Measurements from ENCODE around the genes MLC1, TUBGCP6 and ADM2.

GRCh38 chr22:49950221-49950968 lies 10.2 kb upstream of the PIM3 start:
- RRBS, result 39% methylated on average over 3 of the region's 23 CpGs

GRCh38 chr22:49950969-49951779 lies 9.4 kb upstream of the PIM3 start:
- RRBS, result 30% methylated on average over 6 of the region's 28 CpGs

DNA sequence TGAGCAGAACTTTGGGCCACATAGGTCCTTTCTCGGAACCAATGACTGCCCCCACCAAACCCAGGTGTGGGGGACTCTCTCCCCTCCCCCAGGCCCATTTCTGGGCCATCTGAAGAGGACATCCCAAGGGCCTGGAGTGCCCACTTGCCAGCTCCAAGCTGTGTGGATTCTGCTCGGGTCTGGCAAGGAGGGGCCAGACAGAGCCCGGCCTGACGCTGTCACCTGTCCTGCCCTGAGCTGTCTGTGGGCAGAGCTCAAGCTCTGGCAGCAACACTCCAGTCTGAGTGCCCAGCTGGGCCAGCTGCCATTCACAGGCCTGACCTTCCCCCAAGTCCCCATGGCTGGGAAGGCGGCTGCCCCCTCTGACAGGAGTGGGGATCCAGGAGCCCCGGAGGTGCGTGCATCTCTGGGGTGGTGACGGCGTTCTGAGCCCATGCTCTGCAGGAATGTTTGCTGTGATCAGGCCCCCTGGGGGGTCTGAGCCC lies 6.2 kb upstream of the PIM3 start:
- RRBS, result 80% methylated on average over 4 of the region's 9 CpGs

- RRBS, result no CpG with 5 or more reads among the region's 17 CpGs
These were observed 1.5 kb upstream of the PIM3 start for GRCh38 chr22:49959092-49959549.

DNA sequence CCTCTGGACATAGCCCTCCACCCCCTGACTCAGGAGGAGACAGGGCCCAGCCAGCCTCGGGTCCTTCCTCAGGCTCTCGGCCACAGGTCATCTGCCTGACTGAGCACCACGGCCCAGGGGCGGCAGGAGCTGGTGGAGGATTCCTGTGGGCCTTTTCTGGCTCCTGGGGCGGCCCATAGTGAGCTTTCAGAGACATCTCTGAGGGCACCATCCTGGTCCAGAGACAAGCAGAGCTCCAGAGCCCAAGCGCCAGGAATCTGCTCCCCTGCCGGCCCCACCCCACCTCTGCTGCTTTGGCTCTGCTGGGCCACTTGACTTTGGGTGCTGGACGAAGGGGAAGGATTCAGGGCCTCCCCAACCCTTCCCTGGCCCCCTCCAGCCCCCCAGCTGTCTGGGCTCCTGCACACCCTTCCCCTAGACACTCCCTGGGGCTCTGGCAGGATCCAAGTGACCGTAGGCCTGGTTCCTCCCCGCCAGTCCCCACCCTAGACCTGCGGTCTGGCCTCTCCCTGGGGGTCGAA lies 5.3 kb downstream of the PIM3 start:
- RRBS, result no CpG with 5 or more reads among the region's 12 CpGs

- RRBS, result 3% methylated on average over 13 of the region's 56 CpGs
These were observed 1.9 kb downstream of the IL17REL start for GRCh38 chr22:50010581-50011173.

- RRBS, result no CpG with 5 or more reads among the region's 31 CpGs
These were observed at the start of gene MLC1 for GRCh38 chr22:50085145-50086152. Gene MLC1 (minus strand): TSS chr22:50085426.

- RRBS, result no CpG with 5 or more reads among the region's 3 CpGs
These were observed 2.4 kb downstream of the SELENOO start for GRCh38 chr22:50203084-50203782.

DNA sequence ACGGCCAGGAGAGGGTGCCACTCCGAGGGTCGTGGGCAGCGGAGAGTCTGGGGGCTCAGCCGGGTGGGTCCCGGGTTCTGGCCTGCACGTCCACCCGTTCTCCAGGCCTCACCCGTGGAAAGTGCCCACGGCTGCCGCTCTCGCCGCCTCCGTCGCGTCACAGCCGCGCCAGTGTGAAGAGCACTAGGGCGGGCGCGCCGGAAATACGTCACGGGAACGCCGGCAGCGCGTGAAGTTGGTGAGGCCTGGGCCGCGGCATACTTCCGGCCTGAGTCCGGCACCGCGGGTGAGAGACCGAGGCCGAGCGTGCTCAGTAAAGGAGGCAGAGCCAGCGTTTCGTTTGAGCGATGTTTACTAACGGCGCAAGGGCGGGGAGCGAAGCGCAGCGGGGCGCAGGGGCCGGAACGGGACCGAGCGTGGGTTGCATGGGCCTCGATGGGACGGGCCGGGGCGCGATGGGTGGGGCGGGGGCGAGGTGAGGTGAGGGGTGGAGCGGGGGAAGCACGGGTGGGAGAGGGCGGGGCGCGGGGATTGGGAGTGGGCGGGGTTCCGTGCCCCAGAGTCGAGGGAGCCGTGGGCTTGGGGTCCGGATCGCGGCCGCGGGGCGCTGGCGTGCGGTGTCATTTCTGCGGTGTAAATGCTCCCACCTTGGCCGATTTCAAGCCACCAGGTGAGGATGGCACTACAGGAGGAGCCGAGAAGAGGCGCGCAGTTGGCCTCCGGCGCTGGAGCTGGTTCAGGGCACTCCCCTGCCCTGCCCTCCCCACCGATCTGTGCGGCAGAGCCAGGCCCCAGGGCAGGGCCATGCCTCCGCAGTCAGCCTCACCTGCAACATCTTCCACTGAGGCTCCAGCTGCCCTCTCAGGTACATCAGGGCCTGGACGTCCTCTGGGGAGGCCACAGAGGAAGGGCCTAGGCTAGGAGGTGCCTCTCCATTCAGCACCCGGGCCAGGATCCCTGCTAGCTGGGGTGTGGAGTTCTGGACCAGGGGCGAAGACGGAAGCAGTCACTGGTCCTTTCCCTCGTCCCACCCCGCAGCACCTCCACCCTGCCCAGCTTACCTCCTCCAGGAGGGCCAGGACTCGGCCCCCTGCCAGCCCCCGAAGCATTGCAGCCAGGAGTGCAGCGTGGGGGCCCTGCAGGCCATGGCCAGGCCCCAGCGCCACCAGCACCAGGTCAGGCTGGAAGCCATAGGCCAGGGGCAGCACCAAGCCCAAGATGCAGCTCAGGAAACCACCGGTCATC lies at the start of gene TUBGCP6:
Gene TUBGCP6 (minus strand): TSS at position 175 of the 1,245 bp plus-strand sequence.
- RRBS, result 4% methylated on average over 19 of the region's 96 CpGs

DNA sequence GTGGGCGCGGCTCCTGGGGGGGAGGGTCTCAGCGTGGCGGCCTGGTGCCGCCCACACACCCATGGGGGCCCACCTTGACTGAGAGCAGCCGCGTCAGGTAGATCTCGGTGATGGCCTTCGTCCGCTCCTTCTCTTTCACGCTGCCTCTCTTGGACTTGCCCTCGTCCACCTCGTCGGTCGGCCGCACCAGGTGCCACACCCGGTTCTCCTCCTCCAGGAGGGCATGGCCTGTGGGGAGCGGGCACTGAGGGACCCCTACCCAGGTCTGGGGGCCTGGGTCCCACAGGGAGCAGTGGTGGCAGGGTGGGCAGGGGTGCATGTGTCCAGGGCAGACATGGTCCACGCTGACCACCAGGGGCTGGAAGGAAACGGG lies 7.8 kb upstream of the MAPK11 start:
- RRBS, result no CpG with 5 or more reads among the region's 20 CpGs

DNA sequence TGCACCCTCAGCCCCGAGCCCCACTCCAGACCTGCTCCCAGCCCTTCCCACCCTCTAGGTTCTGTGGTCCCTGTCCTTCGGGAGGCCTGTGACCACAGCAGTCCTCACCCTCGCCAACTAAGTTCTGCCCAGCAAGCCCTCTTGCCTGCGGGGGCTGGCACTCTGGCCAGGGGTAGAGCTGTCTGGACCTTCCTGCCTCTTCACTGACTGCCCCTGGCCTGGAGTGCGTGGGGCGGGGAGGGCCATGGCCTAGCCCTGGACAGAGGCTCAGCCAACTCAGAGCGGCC lies 1.7 kb upstream of the PLXNB2 start:
- RRBS, result no CpG with 5 or more reads among the region's 7 CpGs

- RRBS, result no CpG with 5 or more reads among the region's 25 CpGs
These were observed 24.6 kb downstream of the PPP6R2 start for GRCh38 chr22:50367487-50368317.

DNA sequence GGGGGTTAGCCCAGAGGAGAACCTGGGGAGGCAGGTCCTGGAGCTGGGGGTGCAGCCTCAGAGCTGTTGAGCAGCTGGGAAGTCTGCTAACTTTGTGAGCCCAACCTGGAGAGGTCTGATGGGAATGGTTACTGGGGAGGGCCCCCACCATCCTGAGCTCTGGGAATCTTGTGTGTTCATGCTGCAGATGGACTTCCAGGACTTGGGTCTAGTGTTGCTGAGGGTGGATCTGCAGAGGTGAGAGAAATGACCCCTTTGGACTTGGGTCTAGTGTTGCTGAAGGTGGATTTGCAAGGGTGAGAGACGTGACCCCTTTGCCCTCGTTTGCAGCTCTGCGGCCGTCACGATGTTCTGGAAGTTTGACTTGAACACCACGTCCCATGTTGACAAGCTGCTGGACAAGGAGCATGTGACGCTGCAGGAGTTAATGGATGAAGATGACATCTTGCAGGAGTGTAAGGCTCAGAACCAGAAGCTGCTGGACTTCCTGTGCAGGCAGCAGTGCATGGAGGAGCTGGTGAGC lies 50.5 kb downstream of the PPP6R2 start:
- RRBS, result no CpG with 5 or more reads among the region's 7 CpGs

DNA sequence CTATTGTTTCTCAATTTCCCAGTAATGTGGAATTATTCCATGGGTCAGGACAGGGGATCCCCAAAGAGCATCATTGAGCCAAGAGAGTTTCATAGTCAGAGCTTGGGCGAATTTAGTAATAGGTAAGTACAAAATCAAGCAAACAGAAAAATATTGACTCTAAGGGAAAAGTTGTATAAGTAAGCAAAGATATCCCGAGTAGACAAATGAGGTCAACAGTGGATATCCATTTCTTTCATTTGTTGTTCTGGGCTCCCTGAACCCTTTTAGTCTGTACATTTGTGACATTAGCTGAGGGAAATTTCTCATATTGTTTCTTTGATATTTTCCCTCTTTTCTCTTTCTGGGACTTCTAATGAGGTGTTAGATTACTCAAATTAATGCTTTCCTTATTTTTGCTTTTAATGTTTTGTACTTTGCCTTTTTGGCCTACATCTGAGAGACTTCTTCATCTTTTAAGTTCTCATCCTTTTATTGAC lies 57.5 kb downstream of the PPP6R2 start:
- RRBS, result no CpG with 5 or more reads among the region's 2 CpGs

DNA sequence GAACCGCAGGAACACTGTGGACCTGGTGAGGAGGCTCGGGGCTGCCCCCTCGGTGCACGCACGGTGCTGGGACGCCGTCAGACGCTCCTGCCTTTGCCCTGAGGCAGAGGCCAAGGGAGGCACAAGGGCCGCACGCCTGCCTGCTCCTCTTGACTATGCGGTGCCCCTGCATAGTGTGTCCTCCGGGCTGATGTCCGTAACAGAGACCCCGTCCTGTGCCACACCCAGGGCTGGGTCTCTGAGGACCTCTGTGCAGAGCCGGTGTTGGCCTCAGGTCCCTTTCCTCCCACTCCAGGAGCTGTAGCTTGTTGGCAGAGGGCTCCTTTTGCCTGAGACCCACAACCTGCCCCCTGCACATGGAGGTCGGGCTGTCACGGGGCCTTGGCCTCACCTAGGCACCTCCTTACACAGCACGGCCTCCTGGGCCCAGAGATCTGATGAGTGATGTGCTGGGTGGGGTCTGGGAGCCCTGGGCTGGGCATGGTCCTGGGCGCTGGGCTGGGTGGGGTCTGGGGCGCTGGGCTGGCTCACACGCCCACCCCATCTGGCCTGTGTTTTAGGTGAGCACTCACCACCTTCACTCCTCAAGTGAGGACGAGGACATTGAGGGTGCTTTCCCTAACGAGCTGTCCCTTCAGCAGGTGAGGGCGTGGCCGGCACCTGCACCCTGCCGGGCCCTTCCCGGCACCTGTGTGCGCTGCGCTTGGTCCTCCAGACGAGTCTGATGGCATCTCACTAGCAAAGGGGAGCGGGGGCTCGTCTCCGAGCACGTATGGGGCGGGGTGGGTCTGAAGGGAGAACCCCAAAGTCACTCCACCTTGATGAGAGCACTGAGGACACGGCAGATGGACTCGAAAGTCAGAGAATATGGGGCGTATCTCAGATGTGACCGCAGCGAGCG lies 38.2 kb downstream of the SBF1 start:
- RRBS, result 97% methylated on average over 4 of the region's 41 CpGs

GRCh38 chr22:50437969-50438513 lies 36.8 kb downstream of the SBF1 start:
- RRBS, result no CpG with 5 or more reads among the region's 23 CpGs

- RRBS, result no CpG with 5 or more reads among the region's 25 CpGs
These were observed 11.8 kb downstream of the SBF1 start for GRCh38 chr22:50462800-50463655.

DNA sequence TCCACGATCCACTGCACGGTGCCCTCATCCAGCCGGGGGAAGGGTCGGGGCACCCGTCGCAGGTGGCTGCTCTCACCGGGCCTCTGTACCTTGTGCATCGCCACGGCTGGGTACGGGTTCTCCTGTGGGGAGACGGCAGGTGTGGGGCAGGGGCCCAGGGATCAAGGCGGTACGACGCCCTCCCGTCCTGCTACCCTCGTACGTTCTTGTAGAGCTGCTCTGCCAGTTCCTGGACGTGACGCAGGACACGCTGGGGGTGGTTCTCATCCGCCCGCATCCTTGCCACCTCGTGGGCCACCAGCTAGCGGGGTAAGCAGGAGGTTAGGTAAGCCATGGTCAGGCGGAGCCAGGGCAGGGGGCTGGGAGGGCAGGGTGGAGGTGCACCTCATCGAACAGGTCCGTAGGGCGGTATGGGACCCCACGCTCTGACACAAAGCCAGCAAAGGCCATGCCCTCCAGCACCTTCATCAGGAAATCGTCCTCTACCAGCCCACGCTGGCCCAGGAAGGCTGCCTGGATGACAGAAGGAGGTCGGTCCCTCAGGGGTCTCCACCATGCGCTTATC lies 10.1 kb downstream of the SBF1 start:
- RRBS, result 89% methylated on average over 5 of the region's 33 CpGs

DNA sequence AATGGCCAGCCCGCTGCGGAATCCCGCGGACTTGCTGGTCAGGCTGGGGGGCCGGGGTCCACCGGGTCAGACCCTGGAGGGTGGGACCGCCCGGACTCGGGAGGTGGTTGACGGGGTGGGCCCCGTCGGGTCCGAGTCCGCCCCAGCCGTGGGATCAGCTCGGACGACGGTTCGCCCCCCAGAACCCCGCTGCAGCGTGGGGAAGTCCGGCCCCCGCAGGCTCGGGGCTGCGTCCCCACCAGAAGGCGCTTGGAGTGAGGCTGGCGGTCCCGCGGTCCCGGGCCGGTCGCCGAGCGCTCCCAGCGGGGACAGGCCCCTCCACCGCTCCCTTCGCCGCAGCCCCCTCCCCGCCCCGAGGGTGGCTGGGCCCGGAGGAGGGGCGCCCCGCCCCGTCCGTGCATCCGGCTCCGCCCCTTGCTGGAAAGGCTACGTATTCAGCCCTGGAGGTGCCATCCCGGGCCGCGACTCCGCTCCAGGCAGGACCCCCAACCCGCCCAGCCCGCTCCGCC lies at the start of gene ADM2:
Gene ADM2 (plus strand): TSS at position 420 of the 509 bp plus-strand sequence.
- RRBS, result 8% methylated on average over 28 of the region's 55 CpGs

DNA sequence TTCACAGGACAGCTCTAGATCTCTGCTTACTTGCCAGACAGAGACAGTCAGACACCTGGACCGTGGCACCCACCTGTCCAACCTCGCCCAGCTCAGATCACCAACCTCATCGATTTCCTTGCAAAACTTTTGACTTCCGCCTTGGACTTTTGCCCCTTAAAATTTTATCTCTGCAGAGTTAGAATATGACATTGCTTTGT lies 10.4 kb downstream of the LMF2 start:
- RRBS, result no CpG with 5 or more reads among the region's 4 CpGs